ENCODE results near the genes SYS1, WFDC11, ZSWIM3 and ZSWIM1.

- PRO-cap, 2 experiments = no peak in any of the 2 experiments
Observed at GRCh38 chr20:45230563-45231056, 9.4 kb downstream of the SEMG2 start.

GRCh38 chr20:45341929-45342615 is 6.2 kb downstream of the SDC4 start:
- PRO-cap, 2 experiments = no peak in any of the 2 experiments

DNA sequence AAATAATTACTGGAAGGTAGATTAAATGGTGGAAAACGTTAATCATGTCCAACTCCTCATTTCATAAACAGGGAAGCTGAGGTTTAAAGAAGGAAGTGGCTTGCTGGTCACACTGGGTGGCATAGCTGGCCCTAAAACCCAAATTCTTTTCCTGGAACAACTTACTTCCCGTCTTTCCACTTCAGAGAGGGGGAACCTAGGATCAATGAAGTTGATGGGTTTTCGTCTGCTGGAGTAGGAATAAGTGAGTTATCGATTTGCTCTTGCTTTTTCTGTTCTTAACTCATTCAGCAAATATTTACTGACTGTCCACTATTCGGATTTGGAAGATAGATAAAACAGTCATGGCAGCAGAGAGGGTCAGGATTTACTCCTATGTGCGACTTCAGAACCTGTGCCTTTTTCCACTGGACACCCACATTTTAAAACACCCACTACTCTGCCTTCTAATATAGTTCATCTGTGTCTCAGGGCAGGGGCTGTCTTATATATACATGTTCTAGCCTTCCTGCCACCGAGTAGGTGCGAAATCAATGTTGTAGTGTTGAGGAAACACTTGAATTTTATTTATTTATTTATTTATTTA is 1.1 kb upstream of the SYS1 start:
- PRO-cap, 2 experiments = no peak in any of the 2 experiments

DNA sequence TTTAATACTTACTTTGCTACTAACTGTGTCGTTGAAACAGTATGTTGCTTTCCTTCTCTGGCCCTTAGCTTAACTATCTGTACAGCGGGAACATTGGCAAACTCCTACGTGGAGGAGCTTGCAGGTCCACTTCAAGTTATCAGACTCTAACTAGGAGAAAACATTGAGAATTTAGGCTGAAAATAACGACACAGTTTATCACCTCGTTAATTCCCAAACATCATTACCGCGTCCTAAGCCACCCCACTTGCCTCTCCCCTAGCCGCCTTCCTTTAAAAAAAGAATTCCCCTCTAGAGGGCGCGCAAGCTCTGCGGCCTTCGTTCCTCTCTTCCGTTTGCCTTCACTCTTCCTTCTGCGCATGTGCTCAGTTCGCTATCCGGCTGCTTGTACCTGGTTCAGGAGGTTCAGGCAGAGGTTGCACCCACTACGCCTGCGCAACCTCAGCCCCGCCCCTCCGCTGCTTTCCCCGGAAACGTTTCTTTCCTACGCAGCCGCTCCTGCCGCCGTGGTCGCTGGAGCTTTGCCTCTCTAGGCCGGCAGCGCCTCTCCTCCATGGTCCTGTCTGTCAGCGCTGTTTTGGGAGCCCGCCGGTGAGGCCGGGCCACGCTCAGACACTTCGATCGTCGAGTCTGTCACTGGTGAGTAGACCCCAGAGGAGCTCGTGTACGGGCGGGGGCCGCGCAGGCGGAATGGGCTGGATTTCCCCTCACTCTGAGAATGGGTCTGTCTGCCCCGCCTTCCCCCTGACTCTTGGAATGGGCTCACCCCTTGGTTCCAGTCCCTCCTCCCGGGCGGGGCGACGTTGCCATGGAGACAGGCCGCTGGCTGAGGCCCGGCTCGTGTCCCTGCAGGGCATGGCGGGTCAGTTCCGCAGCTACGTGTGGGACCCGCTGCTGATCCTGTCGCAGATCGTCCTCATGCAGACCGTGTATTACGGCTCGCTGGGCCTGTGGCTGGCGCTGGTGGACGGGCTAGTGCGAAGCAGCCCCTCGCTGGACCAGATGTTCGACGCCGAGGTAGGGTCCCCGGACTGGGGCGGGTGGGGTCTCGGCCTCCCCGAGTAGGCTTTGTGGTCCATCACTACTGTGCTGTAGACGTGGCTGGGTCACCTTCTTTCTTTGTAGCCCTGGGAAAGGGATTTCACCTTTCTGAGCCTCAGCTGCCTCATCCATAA is at the start of gene SYS1:
Gene SYS1 (plus strand): TSS at position 480 of the 1,175 bp plus-strand sequence.
- PRO-cap, 2 experiments = peak in 2 of 2 experiments; most common plus-strand start position 463 of the sequence (in 2); most common minus-strand start position 692 of the sequence (in 2)

GRCh38 chr20:45406492-45407042 is 1.5 kb upstream of the DBNDD2 start:
- PRO-cap, 2 experiments = peak in 1 of 2 experiments; most common plus-strand start chr20:45406982 (in 1); most common minus-strand start chr20:45406959 (in 1)

DNA sequence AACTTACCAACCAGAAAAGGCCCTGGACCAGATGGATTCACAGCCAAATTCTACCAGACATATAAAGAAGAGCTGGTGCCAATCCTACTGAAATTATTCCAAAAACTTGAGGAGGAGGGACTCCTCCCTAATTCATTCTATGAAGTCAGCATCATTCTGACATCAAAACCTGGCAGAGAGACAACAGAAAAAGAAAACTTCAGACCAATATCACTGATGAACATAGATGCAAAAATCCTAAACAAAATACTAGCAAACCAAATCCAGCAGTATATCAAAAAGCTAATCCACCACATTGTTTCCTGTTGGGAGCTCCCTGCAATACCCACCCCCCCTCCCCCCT is at the start of gene WFDC11:
Gene WFDC11 (minus strand): TSS at position 69 of the 343 bp plus-strand sequence.
- PRO-cap, 2 experiments = no peak in any of the 2 experiments

DNA sequence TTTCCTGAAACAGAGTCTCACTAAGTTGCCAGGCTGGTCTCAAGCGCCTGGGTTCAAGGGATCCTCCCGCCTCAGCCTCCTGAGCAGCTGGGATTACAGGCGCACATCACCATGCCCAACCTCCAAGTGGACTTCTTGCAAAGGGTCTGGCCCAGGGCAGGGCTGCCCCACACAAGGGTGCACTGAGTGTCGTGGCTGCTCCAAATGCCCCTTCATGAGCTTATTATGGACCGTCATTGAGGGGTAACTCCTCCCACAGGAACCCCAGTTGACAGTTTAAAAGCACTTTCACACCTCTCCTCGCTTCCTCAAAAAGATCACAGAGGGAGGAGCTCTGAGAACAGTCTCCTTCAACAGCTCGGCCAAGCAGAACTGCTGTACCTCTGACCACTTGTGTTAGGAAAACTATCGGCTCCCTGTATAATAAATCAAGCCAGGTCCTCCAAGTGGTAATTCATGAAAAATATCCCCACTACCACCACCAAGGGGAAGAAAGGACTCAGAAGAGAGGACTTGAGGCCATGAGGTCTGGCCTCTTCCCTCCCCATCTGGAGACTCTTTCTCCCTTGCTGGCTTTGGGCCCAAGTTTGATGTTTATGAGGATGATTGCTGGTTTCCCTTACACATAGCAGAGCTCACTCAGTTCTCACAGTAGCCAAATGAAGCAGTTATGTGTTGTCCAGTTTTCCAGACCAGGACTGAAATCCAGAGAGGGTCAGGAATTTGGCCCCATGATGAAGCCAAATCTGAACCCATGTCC is 8.6 kb downstream of the SNX21 start:
- PRO-cap, 2 experiments = no peak in any of the 2 experiments

- PRO-cap, 2 experiments = peak in 2 of 2 experiments; most common plus-strand start chr20:45857617 (in 2); most common minus-strand start chr20:45857371 (in 2)
Observed at GRCh38 chr20:45857241-45858233, at the start of gene ZSWIM3. Gene ZSWIM3, plus strand, starts transcription at chr20:45857614.

DNA sequence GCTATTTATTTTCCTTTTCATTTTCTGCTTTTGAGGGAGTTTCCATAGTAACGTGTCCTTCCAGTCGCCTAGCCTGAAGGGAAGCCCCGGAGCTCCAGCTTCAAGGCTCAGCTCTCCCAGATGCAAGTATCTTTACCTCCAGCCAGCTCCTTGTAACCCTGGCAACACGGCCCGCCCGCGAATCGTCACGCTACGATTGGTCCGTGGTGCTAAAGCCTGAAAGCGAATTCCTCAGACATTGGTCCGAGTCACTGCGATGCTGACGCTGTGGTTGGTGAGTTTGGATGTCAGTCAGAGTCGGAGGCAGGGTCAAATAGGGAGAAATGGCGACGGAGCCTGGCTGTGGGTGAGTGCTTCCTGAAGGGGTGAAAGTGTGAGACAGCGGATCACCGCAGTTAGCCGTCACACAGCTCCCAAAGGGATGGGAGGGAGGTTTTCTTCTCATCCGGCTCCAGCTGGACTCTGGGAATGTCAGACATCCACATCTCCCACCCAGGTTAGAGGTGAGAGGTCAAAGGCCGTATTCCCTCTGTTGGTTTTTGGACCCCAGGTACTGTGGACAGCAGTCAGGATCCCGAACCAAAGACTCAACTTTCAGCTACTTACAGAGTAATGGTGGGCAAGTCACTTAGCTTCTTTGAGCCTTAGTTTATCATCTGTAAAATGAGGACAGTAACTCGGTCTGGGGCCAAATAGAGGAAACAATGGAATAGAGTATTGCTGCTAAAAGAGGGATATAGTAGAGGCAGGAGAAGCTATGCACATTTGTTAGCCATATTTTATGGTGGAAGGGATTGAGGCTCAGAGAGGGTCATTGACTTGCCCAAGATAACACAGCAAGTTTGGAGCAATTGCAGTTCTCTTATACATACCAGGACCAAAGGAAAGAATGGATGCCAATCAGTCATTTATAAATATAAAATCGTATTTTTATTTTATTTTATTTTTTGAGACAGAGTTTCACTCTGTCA is at the start of gene ZSWIM1:
Gene ZSWIM1 (plus strand): TSS at position 312 of the 971 bp plus-strand sequence.
- PRO-cap, 2 experiments = peak in 2 of 2 experiments; most common plus-strand start position 320 of the sequence (in 2); most common minus-strand start position 101 of the sequence (in 1)

GRCh38 chr20:45893850-45894616 is 2.9 kb downstream of the CTSA start:
- PRO-cap, 2 experiments = no peak in any of the 2 experiments

DNA sequence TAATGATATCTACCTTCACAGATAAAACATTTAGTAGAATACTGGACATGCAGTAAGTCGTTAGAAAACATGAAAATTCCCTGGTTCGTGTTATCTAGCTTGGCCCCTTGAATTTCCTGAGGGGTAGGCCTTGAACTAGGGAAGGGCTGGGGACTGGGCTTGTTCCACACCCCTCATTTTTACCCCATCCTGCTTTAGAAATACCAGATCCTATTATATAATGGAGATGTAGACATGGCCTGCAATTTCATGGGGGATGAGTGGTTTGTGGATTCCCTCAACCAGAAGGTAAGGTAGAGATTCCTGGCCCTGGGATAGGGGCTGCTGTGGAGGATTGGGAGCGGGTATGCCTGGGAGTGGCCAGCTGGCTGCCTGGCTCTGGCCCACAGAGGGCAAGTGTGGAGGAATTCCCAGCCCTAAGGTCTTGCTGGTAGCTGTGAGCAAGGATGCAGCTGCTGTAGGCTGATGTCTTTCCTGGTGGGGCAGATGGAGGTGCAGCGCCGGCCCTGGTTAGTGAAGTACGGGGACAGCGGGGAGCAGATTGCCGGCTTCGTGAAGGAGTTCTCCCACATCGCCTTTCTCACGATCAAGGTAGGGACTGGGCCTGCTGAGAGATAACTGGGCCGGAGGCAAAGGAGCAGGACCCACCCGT is 6.5 kb downstream of the CTSA start:
- PRO-cap, 2 experiments = no peak in any of the 2 experiments

GRCh38 chr20:45906053-45906400 is 5.9 kb downstream of the PLTP start:
- PRO-cap, 2 experiments = no peak in any of the 2 experiments

DNA sequence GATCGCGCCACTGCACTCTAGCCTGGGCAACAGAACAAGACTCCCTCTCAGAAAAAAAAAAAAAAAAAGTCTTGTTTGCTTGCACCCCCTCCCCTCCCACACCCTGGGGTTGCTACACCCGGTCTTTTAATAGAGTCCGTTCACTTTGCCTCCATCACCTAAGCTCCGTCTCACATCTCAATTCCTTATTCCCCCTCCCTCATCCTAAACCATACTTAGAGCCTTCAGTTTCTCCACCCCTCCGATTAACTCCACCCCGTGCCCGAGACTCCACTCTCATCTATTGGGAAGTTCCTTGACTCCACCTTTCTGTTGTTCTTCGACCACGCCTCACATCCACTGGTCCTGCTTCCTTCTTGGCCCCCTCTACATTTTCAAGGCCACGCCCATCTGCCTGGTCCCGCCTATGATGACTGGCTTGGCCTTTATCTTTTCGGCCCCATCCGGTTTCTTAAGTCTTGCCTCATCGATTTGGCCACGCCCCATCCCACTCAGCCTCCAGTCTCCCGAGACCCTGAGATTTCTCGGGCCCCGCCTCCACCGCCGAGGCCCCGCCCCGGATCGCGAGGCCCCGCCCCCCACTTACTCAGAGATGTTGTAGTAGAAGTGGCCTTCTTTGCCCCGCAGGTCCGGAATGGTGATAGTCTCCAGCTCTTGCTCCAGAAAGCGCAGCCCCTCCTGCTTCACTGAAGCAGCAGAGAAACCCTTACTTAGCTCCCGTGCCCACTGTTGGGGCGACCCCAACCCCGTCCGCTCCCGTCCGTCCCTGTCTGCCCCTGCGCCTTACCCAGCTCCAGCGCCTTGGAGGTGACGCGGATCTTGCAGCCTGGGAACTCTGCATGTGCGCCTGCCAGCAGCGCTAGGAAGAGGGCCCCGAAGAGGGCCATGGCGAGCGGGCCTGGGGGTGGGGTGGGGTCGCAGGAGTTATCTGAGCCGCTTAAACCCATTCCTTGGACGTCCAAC is 1.1 kb downstream of the PLTP start:
- PRO-cap, 2 experiments = peak in 2 of 2 experiments; most common plus-strand start position 616 of the sequence (in 2); most common minus-strand start position 341 of the sequence (in 2)

- PRO-cap, 2 experiments = no peak in any of the 2 experiments
Observed at GRCh38 chr20:45918908-45919516, 7.1 kb upstream of the PLTP start.

- PRO-cap, 2 experiments = no peak in any of the 2 experiments
Observed at GRCh38 chr20:45949368-45950125, 15.1 kb downstream of the PCIF1 start.

- PRO-cap, 2 experiments = no peak in any of the 2 experiments
Observed at GRCh38 chr20:45952914-45953271, 18.4 kb downstream of the PCIF1 start.

- PRO-cap, 2 experiments = no peak in any of the 2 experiments
Observed at GRCh38 chr20:45958997-45959525, 12.9 kb downstream of the ZNF335 start.

GRCh38 chr20:45971092-45971678 is 818 bp downstream of the ZNF335 start:
- PRO-cap, 2 experiments = peak in 2 of 2 experiments; most common plus-strand start chr20:45971140 (in 2); most common minus-strand start chr20:45971552 (in 1)

- PRO-cap, 2 experiments = no peak in any of the 2 experiments
Observed at GRCh38 chr20:46011637-46011889, 2.9 kb downstream of the MMP9 start.

DNA sequence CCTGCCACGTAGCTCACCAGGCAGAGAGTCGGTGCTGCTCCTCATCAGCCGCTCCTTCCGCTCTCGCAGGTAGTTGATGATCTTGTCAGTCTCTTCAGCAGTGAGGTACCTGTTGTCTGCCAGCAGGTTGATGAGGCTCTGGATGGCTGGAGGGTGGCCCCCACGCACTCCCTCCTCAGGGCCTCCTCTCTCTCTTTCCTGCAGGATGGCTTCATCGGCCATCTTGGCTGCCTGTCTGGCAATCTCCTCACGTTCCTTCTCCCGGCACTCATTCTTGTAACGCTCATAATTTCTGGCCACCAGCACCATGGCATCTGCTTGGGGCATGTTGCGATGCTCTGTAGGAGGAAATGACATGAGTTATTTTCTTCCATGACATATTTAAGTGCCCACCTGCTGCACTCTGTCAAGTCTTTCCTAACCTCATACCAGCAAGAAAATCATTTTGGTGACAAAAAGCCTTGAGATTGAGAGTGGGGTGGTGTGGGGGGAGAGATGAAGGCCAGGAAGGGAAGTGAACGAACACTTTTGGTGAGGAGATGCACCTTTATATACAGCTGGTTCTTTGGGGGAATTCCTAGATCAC is 26.3 kb downstream of the NCOA5 start:
- PRO-cap, 2 experiments = no peak in any of the 2 experiments

Data from helper T cell (primary cell).